K562 (cell line): ENCODE results near the gene EMCN.

DNA sequence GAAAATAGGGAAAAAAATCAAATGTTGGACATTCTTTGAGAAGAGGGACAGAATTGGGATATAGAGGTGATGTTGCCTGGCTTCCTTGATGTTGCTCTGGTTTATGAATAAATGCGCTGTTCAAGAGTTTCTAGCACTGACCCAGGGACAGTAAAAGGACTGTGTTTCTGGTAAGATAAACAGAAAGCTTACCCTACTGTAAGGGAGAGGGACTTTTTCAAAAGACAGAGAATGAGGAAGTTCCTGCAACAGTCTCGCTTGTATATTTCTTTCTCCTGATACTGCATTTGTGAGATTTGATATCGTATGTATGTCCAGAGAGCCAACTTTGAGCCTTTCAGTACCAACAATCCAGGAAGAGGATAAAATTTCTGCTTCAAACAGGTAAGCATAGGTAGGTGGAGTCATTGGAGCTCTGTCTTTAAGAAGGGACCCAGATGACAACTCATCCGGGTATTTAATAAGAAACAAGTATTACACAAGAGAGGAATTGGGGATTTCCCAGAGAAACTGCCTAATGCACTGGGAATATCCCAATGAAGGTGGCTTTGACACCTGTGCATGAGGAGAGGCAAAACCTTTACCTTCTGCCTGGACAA is 719 bp downstream of the DAPP1 start:
- RAMPAGE, long total RNA = no peak
- RRBS = no CpG with 5 or more reads among the region's 4 CpGs
PRO-cap:
- standard = no peak
- CoPRO, capped RNA only, 2 experiments = no peak in any of the 2 experiments
- CoPRO, capped and uncapped RNA, 2 experiments = no peak in any of the 2 experiments
- CoPRO, uncapped RNA only, 2 experiments = no peak in any of the 2 experiments
CAGE:
- cytosol, long polyA plus RNA = no peak
- long polyA plus RNA = no peak
- nucleolus, long total RNA = no peak
- nucleus, long polyA plus RNA = no peak

- RAMPAGE, long total RNA = no peak
- RRBS = no CpG with 5 or more reads among the region's 2 CpGs
PRO-cap:
- standard = no peak
- CoPRO, capped RNA only, 2 experiments = no peak in any of the 2 experiments
- CoPRO, capped and uncapped RNA, 2 experiments = no peak in any of the 2 experiments
- CoPRO, uncapped RNA only, 2 experiments = no peak in any of the 2 experiments
CAGE:
- cytosol, long polyA plus RNA = no peak
- long polyA plus RNA = no peak
- nucleolus, long total RNA = no peak
- nucleus, long polyA plus RNA = no peak
Measured at GRCh38 chr4:99845955-99846555, 29.4 kb downstream of the DAPP1 start.

DNA sequence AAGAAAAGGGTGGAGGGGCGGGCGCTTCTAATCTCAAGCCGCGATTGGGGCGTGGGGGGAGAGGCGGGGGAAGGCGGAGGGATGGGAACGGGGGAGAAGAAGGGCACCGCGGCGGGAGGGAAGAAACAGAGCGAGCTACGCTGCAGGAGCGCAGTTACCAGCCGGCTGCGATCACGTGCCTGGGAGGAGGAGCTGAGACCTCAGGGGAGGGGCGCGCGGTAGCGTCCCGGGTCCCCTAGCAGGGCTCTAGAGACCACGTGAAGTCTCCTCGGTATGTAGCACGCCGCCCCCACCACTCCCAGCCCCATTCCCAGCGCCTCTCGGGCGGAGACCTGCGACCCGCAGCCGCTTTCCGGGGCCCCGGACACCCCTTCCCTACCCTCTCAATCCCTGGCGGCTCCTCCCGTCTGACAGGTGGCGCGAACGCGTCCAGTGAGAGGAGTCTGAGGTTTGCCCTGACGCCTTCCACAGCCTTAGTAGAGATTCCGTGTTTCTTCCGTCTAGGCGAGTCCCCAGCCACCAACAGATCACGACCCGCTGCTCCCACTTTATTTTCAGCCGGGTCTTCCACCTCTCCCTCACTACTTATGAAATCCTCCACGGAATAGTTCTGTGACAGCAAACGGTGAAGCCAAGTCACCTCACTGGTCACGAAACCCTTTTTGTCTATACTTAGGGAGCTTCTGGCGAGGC is 481 bp upstream of the H2AZ1 start:
- RAMPAGE, long total RNA = start-site peak on the plus strand centred at position 169 of the sequence, 158 bp wide, 58 and 18 reads in 2 replicates
- RRBS = under 1% methylated on average over 8 of the region's 51 CpGs
PRO-cap:
- standard = bidirectional peak, plus-strand start at position 101 of the sequence, minus-strand start outside the sequence
- CoPRO, capped RNA only, 2 experiments = peak in 2 of 2 experiments; most common plus-strand start position 128 of the sequence (in 1)
- CoPRO, capped and uncapped RNA, 2 experiments = peak in 2 of 2 experiments; most common plus-strand start position 123 of the sequence (in 1)
- CoPRO, uncapped RNA only, 2 experiments = peak in 2 of 2 experiments; most common plus-strand start position 124 of the sequence (in 1)
CAGE:
- cytosol, long polyA plus RNA = no peak
- long polyA plus RNA = no peak
- nucleolus, long total RNA = no peak
- nucleus, long polyA plus RNA = no peak

GRCh38 chr4:100095936-100096318 is 94.3 kb downstream of the DDIT4L start:
- RAMPAGE, long total RNA = no peak
- RRBS = no CpG with 5 or more reads among the region's 7 CpGs
PRO-cap:
- standard = no peak
- CoPRO, capped RNA only, 2 experiments = no peak in any of the 2 experiments
- CoPRO, capped and uncapped RNA, 2 experiments = no peak in any of the 2 experiments
- CoPRO, uncapped RNA only, 2 experiments = no peak in any of the 2 experiments
CAGE:
- cytosol, long polyA plus RNA = no peak
- long polyA plus RNA = no peak
- nucleolus, long total RNA = no peak
- nucleus, long polyA plus RNA = no peak

GRCh38 chr4:100184894-100185157 is 5.4 kb downstream of the DDIT4L start:
- RAMPAGE, long total RNA = no peak
PRO-cap:
- standard = no peak
- CoPRO, capped RNA only, 2 experiments = no peak in any of the 2 experiments
- CoPRO, capped and uncapped RNA, 2 experiments = no peak in any of the 2 experiments
- CoPRO, uncapped RNA only, 2 experiments = no peak in any of the 2 experiments
CAGE:
- cytosol, long polyA plus RNA = no peak
- long polyA plus RNA = no peak
- nucleolus, long total RNA = no peak
- nucleus, long polyA plus RNA = no peak

DNA sequence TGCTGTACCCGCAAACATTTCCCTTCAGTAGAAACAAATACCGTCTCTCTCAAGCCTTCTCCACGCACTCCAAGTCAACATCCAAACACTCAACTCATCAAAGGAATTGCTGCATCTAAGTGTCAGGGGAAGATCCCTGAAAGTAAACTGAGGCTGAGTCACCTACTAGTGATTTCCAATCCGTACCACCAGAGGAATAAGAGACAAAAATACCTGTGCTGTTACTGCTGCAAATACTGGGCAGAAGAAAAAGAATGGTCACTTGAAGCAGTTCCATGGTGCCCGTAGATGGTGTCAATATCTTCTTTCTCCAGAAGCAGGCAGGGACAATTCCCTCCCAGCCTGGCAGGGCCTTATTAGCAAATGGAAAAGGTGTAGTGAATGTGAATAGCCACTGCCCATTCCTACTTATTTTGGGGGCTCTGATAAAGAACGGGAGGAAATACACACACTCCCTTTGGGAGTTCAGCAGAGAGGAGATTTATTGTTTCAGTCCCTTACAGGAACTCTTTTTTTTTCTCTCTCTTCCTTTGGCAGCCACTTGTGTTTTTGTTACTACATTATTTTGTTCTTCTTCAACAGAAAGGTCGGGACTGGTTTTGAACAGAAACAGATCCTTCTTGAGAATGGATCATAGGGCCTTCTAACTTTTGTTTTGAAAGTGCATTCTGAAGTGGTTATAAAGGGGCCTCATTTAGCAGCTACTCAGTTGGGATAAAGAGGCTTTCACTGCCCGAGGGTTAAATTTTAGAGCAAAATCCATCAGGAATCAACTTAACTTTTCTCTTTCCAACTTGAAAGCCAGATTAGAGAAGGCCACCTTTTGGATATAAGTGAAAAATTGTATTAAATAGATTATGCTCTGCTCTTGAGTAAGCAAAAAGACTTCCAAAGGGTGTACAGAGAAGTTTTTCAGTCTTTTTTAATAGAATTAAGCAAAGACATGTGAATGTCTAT is at the start of gene EMCN:
EMCN (minus strand) TSS at position 385 of the 957 bp plus-strand sequence.
- RAMPAGE, long total RNA = no peak
- RRBS = no CpG with 5 or more reads among the region's 8 CpGs
PRO-cap:
- standard = no peak
- CoPRO, capped RNA only, 2 experiments = no peak in any of the 2 experiments
- CoPRO, capped and uncapped RNA, 2 experiments = no peak in any of the 2 experiments
- CoPRO, uncapped RNA only, 2 experiments = no peak in any of the 2 experiments
CAGE:
- cytosol, long polyA plus RNA = no peak
- long polyA plus RNA = no peak
- nucleolus, long total RNA = no peak
- nucleus, long polyA plus RNA = no peak

DNA sequence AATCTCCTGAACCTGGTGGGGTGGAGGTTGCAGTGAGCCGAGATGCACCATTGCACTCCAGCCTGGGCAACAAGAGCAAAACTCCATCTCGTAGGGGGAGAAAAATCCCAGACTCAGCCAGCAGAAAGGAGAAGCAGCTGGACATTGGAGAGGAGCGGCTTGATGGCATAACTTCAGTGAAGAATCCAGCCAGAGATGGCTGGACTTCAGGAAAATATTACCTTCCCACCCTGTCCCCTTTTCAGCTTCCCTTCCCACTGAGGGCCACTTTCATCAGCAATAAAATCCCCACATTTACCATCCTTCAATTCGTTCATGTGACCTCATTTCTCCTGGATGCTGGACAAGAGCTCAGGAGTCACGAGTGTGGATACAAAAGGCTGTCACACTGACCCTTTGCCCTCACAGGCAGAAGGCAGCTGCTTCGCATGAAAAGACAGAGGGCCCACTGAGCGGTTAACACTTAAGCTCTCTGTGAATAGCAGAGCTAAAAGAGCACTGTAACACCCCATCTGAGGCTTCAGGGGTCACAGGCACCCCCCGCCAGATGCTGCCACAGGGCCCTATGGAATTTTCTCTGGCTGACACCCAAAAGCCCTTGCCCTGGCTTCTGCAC is 361.1 kb downstream of the PPP3CA start:
- RAMPAGE, long total RNA = no peak
- RRBS = no CpG with 5 or more reads among the region's 8 CpGs
PRO-cap:
- standard = no peak
- CoPRO, capped RNA only, 2 experiments = no peak in any of the 2 experiments
- CoPRO, capped and uncapped RNA, 2 experiments = no peak in any of the 2 experiments
- CoPRO, uncapped RNA only, 2 experiments = no peak in any of the 2 experiments
CAGE:
- cytosol, long polyA plus RNA = no peak
- long polyA plus RNA = no peak
- nucleolus, long total RNA = no peak
- nucleus, long polyA plus RNA = no peak

DNA sequence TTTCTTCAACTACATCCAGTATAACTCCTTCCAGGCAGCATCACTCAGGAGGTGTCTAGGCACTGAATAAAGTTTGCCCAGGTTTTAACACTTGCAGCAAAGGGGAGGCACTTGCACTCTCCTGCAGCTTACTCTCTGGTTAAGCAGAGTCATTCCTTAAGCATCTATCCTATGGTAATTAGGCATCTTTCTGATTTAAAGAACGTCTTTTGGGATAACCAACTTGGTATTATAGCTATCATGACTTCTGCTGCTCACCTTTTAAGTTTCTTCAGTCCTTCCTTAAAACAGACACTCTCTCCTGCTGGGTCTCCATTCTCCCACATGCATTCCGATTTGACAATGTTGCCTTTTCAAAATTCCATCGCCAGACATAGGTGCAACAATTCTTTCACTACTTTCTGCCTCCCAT is 325.6 kb downstream of the PPP3CA start:
- RAMPAGE, long total RNA = no peak
- RRBS = no CpG with 5 or more reads among the region's 3 CpGs
PRO-cap:
- standard = no peak
- CoPRO, capped RNA only, 2 experiments = no peak in any of the 2 experiments
- CoPRO, capped and uncapped RNA, 2 experiments = no peak in any of the 2 experiments
- CoPRO, uncapped RNA only, 2 experiments = no peak in any of the 2 experiments
CAGE:
- cytosol, long polyA plus RNA = no peak
- long polyA plus RNA = no peak
- nucleolus, long total RNA = no peak
- nucleus, long polyA plus RNA = no peak

GRCh38 chr4:101040372-101040984 is 306.8 kb downstream of the PPP3CA start:
- RAMPAGE, long total RNA = no peak
- RRBS = no CpG with 5 or more reads among the region's 5 CpGs
PRO-cap:
- standard = no peak
- CoPRO, capped RNA only, 2 experiments = no peak in any of the 2 experiments
- CoPRO, capped and uncapped RNA, 2 experiments = no peak in any of the 2 experiments
- CoPRO, uncapped RNA only, 2 experiments = no peak in any of the 2 experiments
CAGE:
- cytosol, long polyA plus RNA = no peak
- long polyA plus RNA = no peak
- nucleolus, long total RNA = no peak
- nucleus, long polyA plus RNA = no peak

GRCh38 chr4:101143520-101144514 is 203.5 kb downstream of the PPP3CA start:
- RAMPAGE, long total RNA = no peak
- RRBS = no CpG with 5 or more reads among the region's 4 CpGs
PRO-cap:
- standard = no peak
- CoPRO, capped RNA only, 2 experiments = no peak in any of the 2 experiments
- CoPRO, capped and uncapped RNA, 2 experiments = no peak in any of the 2 experiments
- CoPRO, uncapped RNA only, 2 experiments = no peak in any of the 2 experiments
CAGE:
- cytosol, long polyA plus RNA = no peak
- long polyA plus RNA = no peak
- nucleolus, long total RNA = no peak
- nucleus, long polyA plus RNA = no peak

- RAMPAGE, long total RNA = no peak
- RRBS = no CpG with 5 or more reads among the region's 4 CpGs
PRO-cap:
- standard = no peak
- CoPRO, capped RNA only, 2 experiments = no peak in any of the 2 experiments
- CoPRO, capped and uncapped RNA, 2 experiments = no peak in any of the 2 experiments
- CoPRO, uncapped RNA only, 2 experiments = no peak in any of the 2 experiments
CAGE:
- cytosol, long polyA plus RNA = no peak
- long polyA plus RNA = no peak
- nucleolus, long total RNA = no peak
- nucleus, long polyA plus RNA = no peak
Measured at GRCh38 chr4:101290308-101290905, 56.9 kb downstream of the PPP3CA start.

- RAMPAGE, long total RNA = no peak
- RRBS = no CpG with 5 or more reads among the region's 3 CpGs
PRO-cap:
- standard = no peak
- CoPRO, capped RNA only, 2 experiments = no peak in any of the 2 experiments
- CoPRO, capped and uncapped RNA, 2 experiments = no peak in any of the 2 experiments
- CoPRO, uncapped RNA only, 2 experiments = no peak in any of the 2 experiments
CAGE:
- cytosol, long polyA plus RNA = no peak
- long polyA plus RNA = no peak
- nucleolus, long total RNA = no peak
- nucleus, long polyA plus RNA = no peak
Measured at GRCh38 chr4:101337749-101337948, 9.7 kb downstream of the PPP3CA start.

DNA sequence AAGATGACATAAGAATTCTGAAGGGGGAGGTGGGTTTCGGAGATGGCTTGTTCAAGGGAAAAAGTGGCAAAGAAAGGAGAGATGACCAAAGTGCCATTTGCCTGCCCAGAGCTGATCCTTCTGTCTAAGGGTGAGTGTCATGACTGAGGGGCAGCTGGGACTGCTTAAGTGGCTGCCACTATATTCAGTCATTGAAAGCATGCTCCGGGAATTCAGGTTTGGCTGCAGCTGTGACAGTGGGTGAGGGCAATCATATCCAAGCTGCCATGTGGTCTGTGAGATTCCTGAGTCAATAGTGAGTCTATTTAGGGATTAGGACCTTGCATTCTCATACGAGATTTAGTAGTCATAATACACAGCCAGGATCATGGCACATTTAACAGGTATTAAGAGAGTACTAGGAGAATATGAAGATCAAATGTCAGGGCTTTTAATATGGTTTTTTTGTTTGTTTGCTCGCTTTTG is 138.7 kb upstream of the BANK1 start:
- RAMPAGE, long total RNA = no peak
- RRBS = no CpG with 5 or more reads among the region's 4 CpGs
PRO-cap:
- standard = no peak
- CoPRO, capped RNA only, 2 experiments = no peak in any of the 2 experiments
- CoPRO, capped and uncapped RNA, 2 experiments = no peak in any of the 2 experiments
- CoPRO, uncapped RNA only, 2 experiments = no peak in any of the 2 experiments
CAGE:
- cytosol, long polyA plus RNA = no peak
- long polyA plus RNA = no peak
- nucleolus, long total RNA = no peak
- nucleus, long polyA plus RNA = no peak

GRCh38 chr4:102139211-102139653 is 206.1 kb downstream of the SLC39A8 start:
- RAMPAGE, long total RNA = no peak
- RRBS = no CpG with 5 or more reads among the region's 2 CpGs
PRO-cap:
- standard = no peak
- CoPRO, capped RNA only, 2 experiments = no peak in any of the 2 experiments
- CoPRO, capped and uncapped RNA, 2 experiments = no peak in any of the 2 experiments
- CoPRO, uncapped RNA only, 2 experiments = no peak in any of the 2 experiments
CAGE:
- cytosol, long polyA plus RNA = no peak
- long polyA plus RNA = no peak
- nucleolus, long total RNA = no peak
- nucleus, long polyA plus RNA = no peak

GRCh38 chr4:102439885-102440266 is 61.3 kb upstream of the NFKB1 start:
- RAMPAGE, long total RNA = no peak
PRO-cap:
- standard = no peak
- CoPRO, capped RNA only, 2 experiments = no peak in any of the 2 experiments
- CoPRO, capped and uncapped RNA, 2 experiments = no peak in any of the 2 experiments
- CoPRO, uncapped RNA only, 2 experiments = no peak in any of the 2 experiments
CAGE:
- cytosol, long polyA plus RNA = no peak
- long polyA plus RNA = no peak
- nucleolus, long total RNA = no peak
- nucleus, long polyA plus RNA = no peak

DNA sequence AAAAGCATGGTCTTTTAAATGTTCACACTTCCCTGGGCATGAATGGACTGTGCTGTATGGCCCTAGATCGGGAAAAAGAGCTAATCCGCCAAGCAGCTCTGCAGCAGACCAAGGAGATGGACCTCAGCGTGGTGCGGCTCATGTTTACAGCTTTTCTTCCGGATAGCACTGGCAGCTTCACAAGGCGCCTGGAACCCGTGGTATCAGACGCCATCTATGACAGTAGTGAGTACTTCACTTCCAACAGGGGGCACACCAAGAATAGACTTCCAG is 77.6 kb downstream of the NFKB1 start:
- RAMPAGE, long total RNA = no peak
- RRBS = no CpG with 5 or more reads among the region's 8 CpGs
PRO-cap:
- standard = no peak
- CoPRO, capped RNA only, 2 experiments = no peak in any of the 2 experiments
- CoPRO, capped and uncapped RNA, 2 experiments = no peak in any of the 2 experiments
- CoPRO, uncapped RNA only, 2 experiments = no peak in any of the 2 experiments
CAGE:
- cytosol, long polyA plus RNA = no peak
- long polyA plus RNA = no peak
- nucleolus, long total RNA = no peak
- nucleus, long polyA plus RNA = no peak

GRCh38 chr4:102600270-102601211 is 99.4 kb downstream of the NFKB1 start:
- RAMPAGE, long total RNA = no peak
- RRBS = no CpG with 5 or more reads among the region's 2 CpGs
PRO-cap:
- standard = no peak
- CoPRO, capped RNA only, 2 experiments = no peak in any of the 2 experiments
- CoPRO, capped and uncapped RNA, 2 experiments = no peak in any of the 2 experiments
- CoPRO, uncapped RNA only, 2 experiments = no peak in any of the 2 experiments
CAGE:
- cytosol, long polyA plus RNA = no peak
- long polyA plus RNA = no peak
- nucleolus, long total RNA = no peak
- nucleus, long polyA plus RNA = no peak

- RAMPAGE, long total RNA = no peak
- RRBS = no CpG with 5 or more reads among the region's 3 CpGs
PRO-cap:
- standard = no peak
- CoPRO, capped RNA only, 2 experiments = no peak in any of the 2 experiments
- CoPRO, capped and uncapped RNA, 2 experiments = no peak in any of the 2 experiments
- CoPRO, uncapped RNA only, 2 experiments = peak in 2 of 2 experiments; most common minus-strand start chr4:102813536 (in 1)
CAGE:
- cytosol, long polyA plus RNA = no peak
- long polyA plus RNA = no peak
- nucleolus, long total RNA = no peak
- nucleus, long polyA plus RNA = no peak
Measured at GRCh38 chr4:102813528-102814306, 13.6 kb downstream of the UBE2D3 start.